Bile duct (tissue), 1 donor: ENCODE measurements around a stretch of chr9.

DNA sequence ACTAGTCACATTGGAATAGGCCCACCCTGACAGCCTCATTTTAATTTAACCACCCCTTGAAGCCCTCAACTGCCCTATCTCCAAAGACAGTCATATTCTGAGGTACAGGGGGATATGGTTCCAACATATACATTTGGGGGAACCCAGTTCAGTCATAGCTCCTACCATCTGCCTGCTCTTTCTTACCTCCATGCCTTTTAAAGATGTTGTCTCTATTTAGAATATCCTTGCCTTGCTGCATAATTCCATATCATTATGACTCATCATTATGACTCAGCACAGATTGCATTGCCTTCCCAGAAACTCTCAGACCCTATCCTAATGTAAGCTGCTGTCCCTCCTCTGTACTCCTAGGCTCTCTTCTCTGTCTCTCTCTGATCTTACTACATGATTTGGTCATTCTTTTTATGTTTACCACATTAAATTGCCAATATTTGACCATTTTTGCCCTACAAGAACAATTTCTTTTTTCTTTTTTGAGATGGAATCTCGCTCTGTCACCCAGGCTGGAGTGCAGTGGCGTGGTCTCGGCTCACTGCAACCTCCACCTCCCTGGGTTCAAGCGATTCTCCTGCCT lies 211.0 kb downstream of the AOPEP start:
- PRO-cap: unidirectional peak, plus-strand start at position 321 of the sequence

GRCh38 chr9:94974127-94974769 lies 247.7 kb downstream of the AOPEP start:
- PRO-cap: no peak

DNA sequence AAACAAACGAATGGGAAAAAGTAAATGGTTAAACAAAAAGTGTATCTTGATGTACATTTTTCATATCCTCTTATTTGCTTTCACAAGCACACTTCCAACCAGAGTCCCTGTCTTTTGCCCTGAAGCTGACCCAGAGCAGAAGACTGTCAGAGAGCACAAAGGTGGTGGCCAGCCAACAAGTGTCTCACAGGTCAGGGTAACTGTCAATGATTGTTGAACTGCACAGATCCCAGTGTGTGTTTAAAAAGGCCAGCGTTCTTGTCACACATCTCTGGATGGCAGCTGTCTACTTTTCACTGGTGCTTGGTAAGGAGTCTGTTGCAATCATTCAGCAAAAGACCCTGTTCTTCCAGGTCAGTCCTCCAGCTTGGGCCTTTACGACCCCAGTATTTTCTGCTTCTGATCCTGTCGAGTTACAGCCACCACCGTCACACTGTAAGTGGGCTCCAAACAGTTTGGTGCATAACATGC lies 265.5 kb downstream of the AOPEP start:
- PRO-cap: no peak

GRCh38 chr9:95021189-95021579 lies 294.7 kb downstream of the AOPEP start:
- PRO-cap: no peak

GRCh38 chr9:95022778-95023873 lies 294.4 kb downstream of the FANCC start:
- PRO-cap: unidirectional peak, plus-strand start at chr9:95023276; unidirectional peak, plus-strand start at chr9:95023384; bidirectional peak, plus-strand start at chr9:95023997, minus-strand start at chr9:95023711

DNA sequence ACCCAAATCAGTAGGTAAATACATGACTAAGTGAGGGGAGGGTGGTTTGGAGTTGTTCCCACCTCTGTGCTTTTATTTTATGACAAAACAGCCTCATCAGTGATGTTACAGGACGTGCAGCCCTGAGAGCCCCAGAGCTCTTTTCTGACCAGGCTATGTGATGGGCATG lies 284.9 kb downstream of the FANCC start:
- PRO-cap: no peak

DNA sequence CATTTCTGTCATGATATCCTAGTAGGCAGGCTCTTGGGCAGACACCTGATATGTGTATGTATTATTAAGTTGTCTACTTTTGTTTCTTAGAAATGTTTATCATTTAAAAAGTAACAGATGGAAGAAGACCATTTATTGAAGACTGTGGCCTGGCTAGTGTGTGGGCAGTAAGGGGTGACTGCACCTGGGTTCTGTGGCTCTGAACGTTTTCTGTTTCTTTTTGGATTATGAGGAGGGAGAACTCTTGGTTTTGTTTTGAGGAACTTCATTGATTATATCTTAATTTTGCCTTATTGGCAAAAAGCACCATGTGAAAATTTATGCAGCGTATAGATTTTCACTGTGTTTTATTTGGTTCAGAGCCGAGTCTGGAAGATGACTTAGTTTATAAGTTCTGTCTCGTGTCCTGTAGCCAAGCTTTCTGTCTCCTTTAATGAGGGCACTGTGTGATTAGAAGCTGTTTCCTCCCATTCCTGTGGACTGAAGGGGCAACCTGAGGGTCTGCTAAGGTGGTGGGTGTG lies 262.3 kb downstream of the FANCC start:
- PRO-cap: no peak

DNA sequence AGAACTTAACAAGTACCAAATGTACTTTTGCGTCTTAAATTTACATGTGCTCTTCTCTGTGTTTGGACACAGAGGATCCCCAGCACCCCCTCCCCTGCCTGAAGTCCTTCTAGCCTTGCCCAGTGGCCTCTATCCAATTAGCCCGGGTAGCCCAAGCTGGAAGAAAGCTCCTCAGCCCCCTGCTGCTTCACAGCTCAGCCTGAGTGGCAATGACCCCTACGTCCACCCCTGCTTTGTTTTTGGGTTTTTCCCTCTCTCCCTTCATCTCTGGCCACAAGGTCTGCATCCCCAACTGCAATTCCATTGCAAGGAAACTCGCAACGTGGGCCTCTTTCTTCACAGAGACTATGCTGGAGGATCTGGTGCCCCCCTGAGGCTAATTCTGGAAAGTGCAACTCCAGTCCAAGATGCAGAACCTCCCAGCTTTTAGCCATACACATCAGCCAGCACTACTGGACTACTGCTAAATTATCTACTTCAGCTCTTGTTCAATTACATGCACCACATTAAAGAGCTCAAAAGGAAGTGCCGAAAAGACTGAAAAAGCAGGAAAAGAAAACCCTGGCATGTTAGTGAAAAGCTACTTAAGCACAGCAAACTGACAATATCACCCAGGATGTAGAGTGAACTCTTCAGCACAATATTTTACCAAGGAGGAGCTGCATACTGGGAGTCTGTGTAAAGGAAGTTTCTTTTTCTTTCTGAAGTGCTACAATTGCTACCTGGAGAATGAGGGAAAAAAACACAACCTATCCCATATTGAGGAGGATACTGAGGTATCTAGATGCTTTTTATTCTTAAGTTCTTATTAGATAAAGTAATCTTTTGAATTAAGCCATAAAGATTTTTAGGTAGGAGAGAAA lies 186.1 kb downstream of the FANCC start:
- PRO-cap: no peak

DNA sequence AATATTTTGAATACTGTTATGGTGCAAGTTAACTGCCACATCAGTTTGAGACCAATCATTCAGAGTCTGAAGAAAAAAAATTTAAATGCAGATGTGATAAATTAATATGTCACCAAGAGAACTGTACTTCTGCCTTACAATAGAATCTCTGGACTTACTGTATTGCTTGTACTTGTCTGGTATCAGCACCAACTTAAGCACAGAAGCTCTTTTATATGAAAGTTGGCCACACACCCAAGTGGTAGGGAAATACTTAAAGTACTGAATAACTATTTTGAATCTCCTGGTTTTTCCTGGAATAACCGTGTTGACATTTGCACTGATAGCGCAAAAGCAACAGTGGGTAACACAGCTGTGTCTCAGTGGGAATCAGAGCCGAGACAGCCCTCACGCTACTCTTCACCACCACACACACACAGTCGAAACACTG lies 169.8 kb downstream of the FANCC start:
- PRO-cap: unidirectional peak, plus-strand start at position 357 of the sequence

GRCh38 chr9:95188539-95189049 lies 128.9 kb downstream of the FANCC start:
- PRO-cap: no peak

- PRO-cap: no peak
Measured at GRCh38 chr9:95349571-95350261, 32.2 kb upstream of the FANCC start.

- PRO-cap: bidirectional peak, plus-strand start at chr9:95494683, minus-strand start at chr9:95494467
Measured at GRCh38 chr9:95493978-95495173, 14.7 kb downstream of the PTCH1 start.

GRCh38 chr9:95512008-95512601 lies 3.0 kb upstream of the PTCH1 start:
- PRO-cap: unidirectional peak, minus-strand start at chr9:95512340; bidirectional peak, plus-strand start at chr9:95512717, minus-strand start at chr9:95512408

DNA sequence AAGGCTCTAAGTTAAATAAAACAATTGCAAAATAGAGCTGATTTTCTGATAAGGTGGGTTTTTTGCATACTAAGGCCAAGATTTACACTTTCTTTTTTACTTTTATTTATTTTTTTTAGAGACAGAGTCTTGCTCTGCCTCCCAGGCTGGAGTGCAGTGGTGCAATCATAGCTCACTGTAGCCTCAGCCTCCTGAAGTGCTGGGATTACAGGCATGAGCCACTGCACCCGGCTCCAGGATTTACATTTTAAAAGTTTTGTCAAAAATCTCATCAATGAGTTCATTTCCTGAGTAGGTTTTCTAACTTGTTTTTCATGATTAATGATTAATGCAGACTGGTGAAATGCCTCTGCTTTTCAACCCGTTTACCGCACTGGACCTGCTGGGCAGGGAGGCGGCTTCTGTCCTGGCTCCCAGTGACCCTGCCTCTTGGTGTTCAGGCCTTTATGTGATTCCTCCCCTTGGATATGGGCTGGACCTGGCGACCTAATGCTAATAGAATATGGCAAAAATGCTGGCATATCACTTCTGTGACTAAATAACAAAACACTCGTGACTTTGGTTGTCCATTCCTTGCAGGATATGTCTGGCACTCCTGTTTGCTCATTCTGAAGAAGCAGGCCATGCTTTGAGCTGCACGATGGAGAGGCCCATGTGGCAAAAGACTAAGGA lies 79.8 kb upstream of the PTCH1 start:
- PRO-cap: no peak

DNA sequence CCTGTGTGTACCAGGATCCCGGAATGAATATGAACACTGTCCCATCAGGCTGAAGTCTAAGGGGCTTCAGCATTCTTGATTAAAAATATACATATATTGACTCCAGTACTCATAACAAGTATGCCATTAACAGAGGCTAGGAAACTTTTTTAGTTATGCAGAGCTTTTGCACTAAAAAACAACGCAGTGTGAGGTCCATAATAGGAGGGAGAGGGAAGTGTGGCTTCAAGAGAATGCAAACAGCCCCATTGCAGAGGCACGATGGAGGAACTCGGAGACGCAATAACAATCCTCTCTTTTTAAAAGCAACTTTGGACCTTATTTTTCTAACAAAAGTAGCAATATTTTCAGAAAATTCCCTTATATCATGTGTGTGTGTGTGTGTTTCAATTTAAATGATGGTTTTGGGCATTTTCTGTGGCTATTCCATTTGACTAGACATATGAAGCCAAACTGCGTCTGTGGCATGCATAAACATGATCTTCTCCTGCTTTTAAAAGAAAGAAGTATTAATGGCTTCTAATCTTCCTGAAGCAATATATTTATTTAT lies 157.8 kb upstream of the PTCH1 start:
- PRO-cap: unidirectional peak, plus-strand start at position 248 of the sequence

DNA sequence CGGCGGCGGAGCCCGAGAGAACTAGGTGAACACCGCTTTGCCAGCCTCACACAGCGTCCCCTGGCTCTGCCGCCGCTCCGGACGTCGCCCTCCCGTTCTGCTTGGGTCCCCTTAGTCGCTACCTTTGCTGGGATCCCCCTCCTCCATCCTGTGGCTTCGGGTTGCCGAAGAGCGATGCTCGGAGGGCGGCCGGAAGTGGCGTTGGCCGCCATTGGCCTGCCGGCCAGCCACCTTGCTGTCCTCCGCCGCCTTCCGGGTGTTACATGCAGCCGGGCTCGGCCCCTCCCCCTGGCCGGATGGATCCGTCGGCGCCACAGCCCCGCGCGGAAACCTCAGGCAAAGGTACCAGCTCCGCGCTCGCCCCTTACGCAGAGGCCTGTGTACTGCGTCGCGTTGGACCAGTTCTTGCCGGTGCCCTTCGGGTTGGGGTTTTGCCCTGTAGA lies 273 bp downstream of the ERCC6L2 start:
- PRO-cap: bidirectional peak, plus-strand start at position 314 of the sequence, minus-strand start at position 258 of the sequence

DNA sequence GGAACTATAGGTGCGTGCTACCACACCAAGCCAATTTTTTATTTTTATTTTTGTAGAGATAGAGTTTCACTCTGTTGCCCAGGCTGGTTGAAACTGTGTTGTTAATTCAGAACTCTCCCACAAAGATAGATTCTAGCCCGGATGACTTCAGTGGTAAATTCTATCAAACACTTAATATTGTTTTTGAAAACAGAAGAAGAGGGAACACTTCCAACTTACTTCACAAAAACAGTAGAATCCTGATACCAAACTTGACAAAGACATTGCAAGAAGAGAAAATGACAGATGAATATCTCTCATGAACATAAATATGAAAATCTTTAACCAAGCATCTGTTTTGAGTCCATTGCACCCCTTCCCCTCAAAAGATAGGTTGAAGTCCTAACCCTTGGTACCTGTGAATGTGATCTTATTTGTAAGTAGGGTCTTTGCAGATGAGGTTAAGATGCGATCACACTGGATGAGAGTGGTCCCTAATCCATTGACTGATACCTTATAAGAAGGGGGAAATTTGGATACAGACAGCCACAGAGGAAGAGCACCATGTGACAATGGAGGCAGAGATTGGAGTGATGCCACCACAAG lies 85.4 kb downstream of the ERCC6L2 start:
- PRO-cap: no peak

DNA sequence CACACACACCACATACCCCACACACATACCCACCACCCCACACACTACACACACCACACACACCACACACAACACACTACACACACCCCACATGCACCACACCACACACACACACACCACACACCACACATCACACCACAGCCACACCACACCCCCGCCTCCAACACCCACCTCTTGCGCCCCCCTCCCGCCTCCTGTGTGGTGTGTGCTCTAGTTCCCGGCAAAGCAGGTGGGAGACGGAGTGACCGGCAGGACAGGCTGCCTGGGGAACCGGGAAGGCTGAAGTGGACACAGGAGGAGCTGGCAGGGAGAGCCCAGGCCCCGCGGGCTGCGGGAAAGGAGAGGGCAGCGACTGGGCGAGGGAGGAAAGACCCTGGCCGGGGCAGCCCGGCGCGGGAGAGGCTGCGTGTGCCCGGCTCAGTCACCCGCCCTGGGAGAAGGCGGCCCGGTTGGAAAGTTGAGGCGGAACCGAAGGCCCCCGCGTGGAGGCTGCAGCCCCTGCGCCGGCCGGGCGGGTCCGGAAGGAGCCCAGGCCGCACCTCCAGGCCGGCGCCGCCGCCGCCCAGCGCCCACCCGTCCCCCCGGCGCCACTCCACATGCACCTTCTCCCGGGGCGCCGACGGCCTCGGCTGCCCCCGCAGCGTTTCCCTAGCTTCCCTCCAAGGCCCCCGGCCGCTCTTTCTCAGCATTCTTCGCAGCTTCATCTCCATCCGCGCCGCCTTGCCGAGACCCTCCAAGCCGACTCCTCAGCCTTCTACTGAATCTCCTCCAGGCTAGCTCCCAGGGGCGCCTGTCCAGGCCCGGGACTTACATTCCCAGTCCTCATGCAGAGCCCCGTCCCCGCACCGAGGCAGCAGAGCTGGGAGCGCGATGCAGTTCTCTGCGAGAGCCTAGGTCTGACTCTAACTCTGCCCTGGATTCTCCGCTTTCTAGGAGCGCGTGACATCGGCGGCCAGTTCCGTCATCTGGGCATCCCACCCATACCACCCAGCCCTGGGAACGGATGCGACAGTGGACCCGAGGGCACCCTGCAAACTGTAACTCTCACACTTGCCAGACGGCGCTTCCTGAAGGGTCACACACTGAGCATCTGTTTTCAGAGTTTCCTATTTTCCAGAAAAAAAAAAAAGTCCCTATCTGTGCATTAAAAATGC lies 151.9 kb downstream of the ERCC6L2 start:
- PRO-cap: bidirectional peak, plus-strand start at position 597 of the sequence, minus-strand start at position 432 of the sequence

DNA sequence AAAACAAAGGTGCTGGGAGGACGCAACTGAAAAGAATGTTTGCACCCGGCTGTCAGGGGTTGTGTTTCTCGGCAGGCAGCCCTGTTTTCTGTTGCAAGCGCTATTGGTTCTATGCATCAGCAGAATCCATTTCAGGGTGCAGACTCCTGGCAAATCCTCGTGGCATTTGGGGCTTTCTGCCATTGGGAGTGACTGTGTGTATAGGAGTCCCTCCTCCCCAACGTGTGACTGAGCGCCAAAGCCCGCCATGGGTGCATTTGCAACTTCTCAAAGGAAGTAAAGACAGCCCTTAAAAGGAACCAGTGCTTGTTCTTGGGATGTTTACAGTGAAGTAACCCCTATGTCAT lies 175.7 kb downstream of the HSD17B3 start:
- PRO-cap: unidirectional peak, minus-strand start at position 230 of the sequence

GRCh38 chr9:96146861-96147366 lies 155.1 kb downstream of the HSD17B3 start:
- PRO-cap: no peak